AG09319 (cell line): ENCODE measurements around a stretch of chr5.

GRCh38 chr5:79754833-79755388 lies 65.3 kb downstream of the CMYA5 start:
- RRBS, result no CpG with 5 or more reads among the region's 6 CpGs

DNA sequence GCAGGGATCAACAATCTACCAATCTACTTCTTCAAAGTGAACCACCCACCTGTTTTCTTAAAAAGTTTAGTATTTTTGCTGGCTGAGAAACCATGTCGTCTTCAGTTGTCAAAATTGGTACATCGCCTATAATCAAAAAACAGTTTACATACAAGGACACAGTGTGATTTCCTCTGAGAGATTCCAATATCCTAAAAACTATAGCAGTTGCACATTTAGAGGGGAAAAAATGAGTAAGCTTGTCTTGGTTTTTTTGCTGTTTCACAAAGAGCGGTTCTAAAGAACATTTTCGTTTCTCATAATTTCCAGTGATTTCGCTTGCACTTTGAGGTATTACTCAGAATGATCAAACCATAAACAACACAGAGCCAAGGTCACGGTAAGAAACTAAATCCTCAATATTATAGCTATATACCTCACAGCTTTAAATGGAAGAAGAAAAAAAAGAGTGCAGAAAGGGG lies 921 bp downstream of the MTX3 start:
- RRBS, result no CpG with 5 or more reads among the region's 6 CpGs

- RRBS, result no CpG with 5 or more reads among the region's 5 CpGs
These were observed 108.7 kb downstream of the SERINC5 start for GRCh38 chr5:80147183-80147511.

DNA sequence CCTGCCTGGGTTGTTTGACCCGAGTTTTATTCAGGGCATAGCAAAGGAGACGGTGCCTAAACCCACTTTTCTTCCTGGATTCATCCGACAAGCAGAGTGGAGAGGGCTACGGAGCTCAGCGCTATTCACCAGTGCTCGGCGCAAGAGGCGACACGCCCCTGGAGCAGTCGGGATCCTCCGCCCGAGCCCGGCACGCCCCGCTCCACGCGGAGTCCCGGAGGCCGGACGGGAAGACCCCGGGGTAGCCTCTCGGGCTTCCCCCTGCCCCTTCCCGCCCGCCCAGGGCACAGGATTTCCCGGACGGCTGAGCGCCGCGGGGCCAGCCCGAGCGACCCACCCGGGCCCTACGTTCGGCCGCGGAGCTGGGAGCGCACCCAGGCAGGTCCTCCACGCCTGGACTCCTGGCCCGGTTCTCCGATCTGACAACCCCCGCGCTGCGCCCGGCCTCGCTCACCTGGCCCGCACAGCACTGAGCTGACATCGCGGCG lies 362 bp downstream of the SERINC5 start:
- RRBS, result under 1% methylated on average over 17 of the region's 49 CpGs

GRCh38 chr5:80406834-80407346 lies 974 bp upstream of the ZFYVE16 start:
- RRBS, result no CpG with 5 or more reads among the region's 14 CpGs

GRCh38 chr5:80568926-80569413 lies 1.1 kb downstream of the ANKRD34B start:
- RRBS, result 3% methylated on average over 7 of the region's 36 CpGs

DNA sequence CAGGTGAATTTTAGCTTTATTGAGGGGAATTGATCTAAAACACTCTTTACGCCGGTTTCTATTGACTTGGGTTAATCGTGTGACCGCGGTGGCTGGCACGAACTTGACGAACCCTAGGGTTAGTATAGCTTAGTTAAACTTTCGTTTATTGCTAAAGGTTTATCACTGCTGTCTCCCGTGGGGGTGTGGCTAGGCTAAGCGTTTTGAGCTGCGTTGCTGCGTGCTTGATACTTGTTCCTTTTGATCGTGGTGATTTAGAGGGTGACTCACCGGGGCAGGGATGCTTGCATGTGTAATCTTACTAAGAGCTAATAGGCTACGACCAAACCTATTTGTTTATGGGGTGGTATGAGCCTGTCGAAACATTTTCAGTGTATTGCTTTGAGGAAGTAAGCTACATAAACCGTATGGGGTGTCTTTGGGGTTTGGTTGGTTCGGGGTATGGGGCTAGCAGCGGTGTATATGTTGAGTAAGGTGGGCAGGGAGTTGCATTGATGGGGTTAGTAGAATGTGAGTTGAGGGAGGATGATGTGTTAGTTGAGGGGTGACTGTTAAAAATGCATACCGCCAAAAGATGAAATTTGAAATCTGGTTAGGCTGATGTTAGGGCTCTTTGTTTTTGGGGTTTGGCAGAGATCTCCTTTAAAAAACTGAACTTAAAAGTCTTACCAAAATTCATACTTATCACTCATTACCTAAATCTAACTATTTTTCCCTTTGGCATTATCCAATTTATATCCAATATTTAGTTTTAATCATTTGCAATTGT lies 2.5 kb upstream of the MSH3 start:
- RRBS, result no CpG with 5 or more reads among the region's 20 CpGs

- RRBS, result no CpG with 5 or more reads among the region's 3 CpGs
These were observed 5.2 kb upstream of the ZCCHC9 start for GRCh38 chr5:81296150-81296602.

DNA sequence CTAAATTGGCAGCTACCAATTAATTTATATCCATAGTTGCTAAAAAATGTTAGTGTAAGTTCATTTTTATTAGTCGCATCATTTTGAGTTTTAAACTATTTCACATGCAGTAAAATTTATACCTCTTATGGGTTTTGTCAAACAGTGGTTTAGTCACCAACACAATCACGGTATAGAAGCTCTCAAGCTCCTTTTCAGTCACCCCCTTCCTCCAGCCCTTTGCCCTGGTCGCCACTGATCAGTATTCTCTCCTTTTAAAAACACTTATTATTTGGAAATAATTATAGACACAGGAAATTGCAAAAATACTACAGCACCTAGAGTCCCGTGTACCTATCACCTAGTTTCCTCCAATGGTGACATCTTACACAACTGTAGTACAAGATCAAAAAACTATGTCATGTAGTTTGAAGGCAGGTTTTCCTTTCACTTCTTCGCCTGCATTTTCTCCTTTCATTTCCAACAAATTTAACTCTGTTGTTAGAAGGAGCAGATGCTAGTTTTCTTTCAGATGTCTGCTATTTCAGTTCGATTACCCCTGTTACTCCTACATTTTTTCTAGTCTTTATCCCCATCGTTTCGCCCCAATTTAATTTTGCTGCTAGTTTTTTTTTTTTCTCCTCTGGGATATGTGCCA lies 745 bp upstream of the ATG10 start:
- RRBS, result no CpG with 5 or more reads among the region's 8 CpGs

DNA sequence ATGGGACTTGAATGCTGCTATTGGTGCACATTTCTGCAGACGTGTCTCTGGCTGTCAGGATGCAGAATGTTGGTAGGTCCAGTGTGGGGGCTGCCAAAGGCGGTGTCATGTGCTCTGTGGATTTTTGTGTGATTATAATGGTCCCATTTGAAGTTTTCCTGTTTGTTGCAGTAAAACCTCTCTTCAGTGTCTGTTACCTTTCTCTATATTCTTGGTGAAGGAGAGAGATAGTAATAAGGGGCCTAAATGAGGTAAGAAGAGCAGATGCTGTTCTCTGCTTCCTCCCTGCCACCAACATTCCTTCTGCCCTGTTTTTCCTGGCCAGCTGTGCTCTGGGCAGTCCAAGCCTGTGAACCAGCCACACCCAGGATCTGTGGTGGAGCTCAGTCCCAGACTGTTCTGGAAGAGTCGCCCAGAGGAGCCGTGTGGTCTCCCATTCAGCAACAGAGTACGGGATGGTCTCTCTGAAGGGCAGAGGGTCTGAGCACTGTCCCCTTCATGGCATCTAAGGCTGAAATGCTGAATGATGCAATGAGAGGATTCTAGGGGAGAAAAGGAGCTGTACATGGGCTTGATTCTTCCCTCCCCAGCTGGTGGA lies 70.5 kb upstream of the RPS23 start:
- RRBS, result no CpG with 5 or more reads among the region's 5 CpGs

GRCh38 chr5:82356728-82357822 lies 78.9 kb upstream of the RPS23 start:
- RRBS, result no CpG with 5 or more reads among the region's 15 CpGs

DNA sequence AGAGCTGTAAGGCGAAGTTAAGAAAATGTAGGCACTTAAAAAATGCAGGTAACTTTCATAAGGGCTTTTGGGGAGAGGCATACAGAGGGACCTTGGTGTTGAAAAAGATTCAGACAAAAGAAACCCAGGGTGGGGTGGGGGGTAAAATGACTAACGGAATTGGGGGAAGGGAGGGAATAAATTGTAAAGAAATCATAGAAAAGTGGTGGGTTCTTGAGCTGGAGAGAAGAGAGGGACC lies 512 bp downstream of the VCAN start:
- RRBS, result no CpG with 5 or more reads among the region's 2 CpGs

- RRBS, result no CpG with 5 or more reads among the region's 6 CpGs
These were observed 643 bp upstream of the EDIL3 start for GRCh38 chr5:84385261-84385785.

DNA sequence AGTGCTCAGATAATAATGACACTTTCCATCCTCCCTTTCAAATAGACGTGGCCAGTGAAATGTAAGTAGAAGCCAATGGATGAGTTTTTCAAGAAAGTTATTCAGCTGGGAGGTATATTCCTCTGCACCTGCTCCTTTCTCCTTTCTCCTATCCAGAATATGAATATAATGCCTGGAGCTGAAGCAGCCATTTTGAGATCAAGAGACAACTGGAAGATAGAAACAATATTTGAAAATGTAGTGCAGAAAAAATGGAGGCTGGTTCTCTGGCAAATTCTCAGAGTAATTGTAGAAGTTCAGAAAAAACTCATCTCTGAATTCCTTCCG lies 262.0 kb upstream of the CCNH start:
- RRBS, result no CpG with 5 or more reads among the region's 2 CpGs

GRCh38 chr5:88145512-88146311 lies 122.9 kb downstream of the TMEM161B start:
- RRBS, result no CpG with 5 or more reads among the region's 23 CpGs

DNA sequence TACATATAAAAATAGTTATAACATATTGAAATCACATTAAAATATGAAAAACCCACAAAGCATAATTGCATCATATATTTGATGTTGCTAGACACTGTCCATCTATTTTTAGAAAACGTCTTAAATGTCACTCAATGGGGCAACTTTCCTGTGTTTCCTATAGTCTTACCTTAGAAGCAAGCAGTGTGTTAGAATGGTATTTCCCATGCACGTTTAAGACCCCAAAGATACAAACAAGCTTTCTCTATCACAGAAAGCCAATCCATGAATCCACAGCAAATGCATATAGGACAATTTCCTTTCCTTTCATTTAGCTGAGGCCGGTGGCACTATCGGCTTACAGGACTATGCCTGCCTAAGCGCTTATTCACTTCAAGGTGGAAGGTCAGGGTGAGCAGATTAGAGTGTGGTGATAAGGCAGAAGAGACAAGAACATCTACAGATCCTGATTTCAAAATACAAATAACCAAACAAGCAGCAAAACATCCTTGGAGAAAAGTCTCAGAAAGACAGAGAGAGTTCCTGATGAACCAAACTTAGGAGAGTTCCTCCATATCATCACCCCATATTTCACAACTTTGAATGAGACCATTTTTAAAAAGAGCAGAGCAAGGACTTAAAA lies 57.3 kb downstream of the MEF2C start:
- RRBS, result no CpG with 5 or more reads among the region's 5 CpGs

DNA sequence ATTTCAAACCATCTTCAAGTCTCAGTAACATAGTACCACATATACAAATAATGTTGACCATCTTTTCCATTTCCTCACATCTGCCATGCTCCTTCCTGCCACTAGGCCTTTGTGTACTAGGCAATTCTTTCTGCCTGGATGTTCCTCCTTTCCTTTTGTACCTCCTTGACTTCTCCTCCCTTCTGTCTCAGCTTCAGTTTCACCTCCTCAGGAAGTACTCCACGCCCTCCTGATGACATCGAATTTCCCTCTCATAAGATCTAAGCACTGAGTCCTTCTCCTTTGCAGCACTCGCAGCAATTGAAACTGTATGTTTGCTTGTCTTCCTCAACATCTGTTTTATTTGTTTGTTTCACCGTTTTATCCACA lies 53.9 kb downstream of the MEF2C start:
- RRBS, result no CpG with 5 or more reads among the region's 4 CpGs

GRCh38 chr5:89388683-89389088 lies 505.7 kb upstream of the MEF2C start:
- RRBS, result no CpG with 5 or more reads among the region's 1 CpG

DNA sequence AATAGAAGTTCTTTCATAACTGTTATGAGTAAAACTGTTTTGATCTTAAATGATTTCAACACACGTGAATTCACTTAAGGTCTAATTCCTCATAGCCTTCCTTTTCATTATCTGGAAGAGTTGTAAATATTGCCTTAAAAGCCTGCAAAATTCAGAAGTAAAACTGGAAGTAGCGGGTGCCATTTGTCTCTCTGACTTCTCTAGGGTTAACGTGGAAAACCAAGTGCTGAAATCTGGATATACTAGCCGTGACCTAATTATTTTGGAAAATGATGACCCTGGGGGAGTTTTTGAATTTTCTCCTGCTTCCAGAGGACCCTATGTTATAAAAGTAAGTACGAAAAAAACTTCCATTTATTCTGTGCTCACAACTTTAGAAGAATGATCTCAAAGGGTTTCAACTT lies 83.8 kb downstream of the ADGRV1 start:
- RRBS, result no CpG with 5 or more reads among the region's 5 CpGs